Neuron (in vitro differentiated cells): ENCODE results near the genes NUDT2, MYORG and DNAJB5.

DNA sequence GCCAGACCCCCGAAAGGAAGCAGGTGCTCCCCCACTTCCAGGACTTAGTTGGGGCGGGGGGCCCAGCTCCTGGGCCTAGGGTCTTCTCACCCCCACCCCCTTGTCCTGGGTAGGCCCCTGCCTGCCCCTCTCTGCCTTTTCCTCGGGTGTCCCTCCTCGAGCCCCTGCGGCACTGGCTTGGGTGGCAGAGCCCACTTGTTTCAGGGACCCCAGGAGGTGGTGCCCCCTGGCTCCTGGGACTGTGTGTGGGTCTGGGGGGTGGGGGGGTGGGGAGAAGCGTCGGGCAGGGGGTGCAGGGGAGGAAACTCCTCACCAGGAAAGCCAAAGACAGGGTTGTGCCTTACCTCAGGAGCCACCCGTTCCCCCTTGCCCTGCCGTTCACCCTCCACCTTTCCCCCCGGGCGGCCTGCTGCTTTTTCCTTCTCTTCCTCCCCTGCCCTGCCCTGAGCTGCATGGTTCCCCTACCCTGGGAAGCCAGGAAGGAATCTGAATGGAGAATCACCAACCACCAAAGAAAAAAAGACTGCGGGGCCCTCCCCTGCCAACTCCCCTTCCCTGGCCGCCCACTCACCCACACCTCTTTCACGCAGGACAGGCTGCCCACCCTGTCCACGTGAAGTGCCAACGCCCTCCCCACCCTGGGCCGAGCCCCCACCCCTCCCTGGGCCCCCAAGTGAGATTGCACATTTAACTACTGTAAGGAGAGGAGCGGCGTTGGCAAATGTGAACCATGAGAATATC is 915 bp upstream of the NFX1 start:
- PRO-cap: no peak

DNA sequence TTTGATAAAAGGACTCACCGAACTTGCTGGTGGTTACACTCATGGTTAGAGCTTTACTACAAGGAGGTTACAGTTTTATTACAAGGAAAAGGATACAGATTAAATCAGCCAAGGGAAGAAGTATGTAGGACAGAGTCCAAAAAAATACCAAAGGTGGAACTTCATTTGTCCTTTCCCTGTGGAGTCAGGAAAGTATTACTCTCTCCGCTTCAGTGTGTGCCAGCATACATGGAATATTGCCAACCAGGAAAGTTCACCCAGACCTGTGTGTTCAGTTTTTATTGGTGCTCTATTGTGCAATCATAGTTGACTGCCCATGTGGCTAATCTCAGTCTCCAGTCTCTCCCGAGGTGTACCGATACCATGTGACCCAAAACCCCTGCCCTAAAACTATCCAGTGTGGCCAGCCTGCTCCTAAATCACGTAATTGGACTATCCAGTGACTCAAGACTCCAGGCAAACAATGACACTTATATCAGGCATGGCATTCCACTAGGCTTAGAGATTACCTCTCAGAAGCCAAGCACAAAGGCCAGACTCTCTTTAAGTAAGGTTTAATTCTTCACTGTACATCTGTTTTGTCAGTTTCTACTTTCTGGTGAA is 38.8 kb downstream of the NFX1 start:
- PRO-cap: no peak

GRCh38 chr9:33506565-33506941 is 17.5 kb upstream of the ANKRD18B start:
- PRO-cap: no peak

- PRO-cap: no peak
Observed at GRCh38 chr9:33721924-33722460, 73.4 kb upstream of the PRSS3 start.

GRCh38 chr9:33971458-33972172 is 77.1 kb downstream of the UBAP2 start:
- PRO-cap: no peak

DNA sequence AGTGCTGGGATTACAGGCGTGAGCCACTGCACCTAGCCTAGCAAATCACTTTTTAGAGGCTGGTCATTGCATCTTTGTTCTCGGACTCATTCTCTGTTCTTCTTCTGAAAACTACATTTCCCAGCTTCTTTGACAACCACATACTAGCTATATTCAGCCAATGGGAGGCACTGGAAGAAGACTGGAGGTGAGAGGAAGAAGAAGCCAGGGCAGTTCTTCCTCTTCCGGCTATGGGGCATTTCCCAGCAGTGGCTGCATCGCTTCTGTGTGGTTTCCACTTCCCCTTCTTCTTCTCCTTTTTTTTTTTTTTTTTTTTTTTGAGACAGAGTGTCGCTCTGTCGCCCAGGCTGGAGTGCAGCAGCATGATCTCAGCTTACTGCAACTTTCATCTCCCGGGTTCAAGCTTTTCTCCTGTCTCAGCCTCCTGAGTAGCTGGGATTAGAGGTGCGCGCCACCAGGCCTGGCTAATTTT is 7.1 kb upstream of the UBAP1 start:
- PRO-cap: no peak

- PRO-cap: no peak
Observed at GRCh38 chr9:34186401-34186764, 7.5 kb downstream of the UBAP1 start.

DNA sequence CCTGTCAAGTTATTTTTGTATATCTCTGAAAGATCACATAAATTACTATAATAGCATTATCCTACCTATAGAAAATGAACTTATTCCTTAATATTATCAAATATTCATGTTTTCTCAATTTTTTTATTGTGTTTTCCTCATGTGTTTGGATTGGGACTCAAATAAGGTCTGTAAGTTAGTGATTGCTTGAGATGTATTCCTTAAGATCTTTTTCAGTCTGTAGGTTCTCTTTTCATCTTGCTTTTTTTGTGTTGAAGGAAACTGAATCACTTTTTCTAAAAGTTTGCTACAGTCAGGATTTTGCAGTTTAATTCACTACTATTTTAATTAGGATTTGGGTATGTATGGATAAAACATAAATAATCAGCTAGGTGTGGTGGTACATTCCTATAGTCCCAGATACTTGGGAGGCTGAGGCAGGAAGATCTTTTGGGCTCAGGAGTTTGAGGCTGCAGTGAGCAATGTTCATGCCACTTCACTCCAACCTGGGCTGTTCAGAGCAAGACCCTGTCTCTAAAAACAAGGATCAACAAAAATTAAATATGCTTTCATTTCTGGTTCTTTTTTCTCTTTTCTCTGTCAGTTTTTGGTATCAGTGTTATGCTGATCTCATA is 24.1 kb downstream of the UBAP1 start:
- PRO-cap: no peak

- PRO-cap: no peak
Observed at GRCh38 chr9:34216930-34217486, 38.2 kb downstream of the UBAP1 start.

- PRO-cap: no peak
Observed at GRCh38 chr9:34256880-34257592, 72.0 kb downstream of the KIF24 start.

DNA sequence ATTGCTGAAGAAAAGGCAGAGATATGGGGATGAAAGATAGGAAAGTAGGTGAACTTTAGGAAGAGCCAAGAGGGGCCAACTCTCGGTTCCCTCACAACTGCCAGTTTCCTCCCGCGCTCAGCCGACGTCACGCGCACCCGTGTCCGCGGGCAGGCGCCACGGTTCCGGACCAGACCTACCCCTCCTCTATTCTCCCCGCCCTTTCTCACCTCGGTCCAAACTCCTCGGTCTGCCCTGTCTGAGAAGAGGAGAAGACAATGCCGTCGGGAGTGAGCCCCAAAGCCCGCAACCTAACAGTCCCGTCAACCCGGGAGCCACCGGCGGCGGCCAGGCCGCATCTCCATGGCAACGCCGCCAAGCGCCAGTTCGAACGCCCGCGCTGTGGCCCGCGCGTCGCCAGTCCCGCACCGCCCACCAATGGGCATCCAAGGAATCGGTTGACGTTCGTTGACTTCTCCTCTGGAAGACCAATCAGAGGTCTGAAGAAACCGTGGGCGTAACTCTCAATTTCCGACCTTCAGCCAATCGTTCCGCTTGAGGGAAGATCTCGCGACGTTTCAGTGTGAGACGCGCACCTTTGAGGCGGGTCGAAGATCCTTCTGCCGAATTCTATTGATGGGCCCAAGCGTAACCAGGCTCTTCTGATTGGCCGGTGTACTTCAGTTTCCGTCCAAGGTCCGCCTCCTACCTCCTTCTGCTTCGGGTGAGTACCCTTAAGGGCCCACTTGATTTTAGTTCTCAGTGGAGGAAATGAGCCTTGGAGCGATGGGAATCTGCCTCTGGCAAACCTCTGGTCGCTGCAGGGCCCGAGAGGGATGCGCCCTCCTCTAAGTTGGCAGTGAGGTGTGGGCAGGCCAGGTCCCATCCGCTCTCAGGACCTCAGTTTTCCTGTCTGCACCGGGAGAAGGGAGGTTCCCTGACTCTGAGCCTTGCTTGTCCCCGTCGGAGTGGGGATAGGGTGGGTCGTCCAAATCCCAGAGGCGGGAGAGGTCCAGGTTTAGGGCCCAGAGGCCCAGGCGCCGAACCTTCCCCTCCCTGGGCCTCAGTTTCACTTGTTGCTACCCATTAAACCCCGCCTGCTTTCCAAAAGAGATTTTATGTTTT is at the start of gene NUDT2:
TSS of gene NUDT2 (plus strand) at position 673 of the 1,104 bp plus-strand sequence.
- PRO-cap: bidirectional peak, plus-strand start at position 724 of the sequence, minus-strand start at position 344 of the sequence; unidirectional peak, plus-strand start at position 830 of the sequence; bidirectional peak, plus-strand start at position 882 of the sequence, minus-strand start at position 949 of the sequence

DNA sequence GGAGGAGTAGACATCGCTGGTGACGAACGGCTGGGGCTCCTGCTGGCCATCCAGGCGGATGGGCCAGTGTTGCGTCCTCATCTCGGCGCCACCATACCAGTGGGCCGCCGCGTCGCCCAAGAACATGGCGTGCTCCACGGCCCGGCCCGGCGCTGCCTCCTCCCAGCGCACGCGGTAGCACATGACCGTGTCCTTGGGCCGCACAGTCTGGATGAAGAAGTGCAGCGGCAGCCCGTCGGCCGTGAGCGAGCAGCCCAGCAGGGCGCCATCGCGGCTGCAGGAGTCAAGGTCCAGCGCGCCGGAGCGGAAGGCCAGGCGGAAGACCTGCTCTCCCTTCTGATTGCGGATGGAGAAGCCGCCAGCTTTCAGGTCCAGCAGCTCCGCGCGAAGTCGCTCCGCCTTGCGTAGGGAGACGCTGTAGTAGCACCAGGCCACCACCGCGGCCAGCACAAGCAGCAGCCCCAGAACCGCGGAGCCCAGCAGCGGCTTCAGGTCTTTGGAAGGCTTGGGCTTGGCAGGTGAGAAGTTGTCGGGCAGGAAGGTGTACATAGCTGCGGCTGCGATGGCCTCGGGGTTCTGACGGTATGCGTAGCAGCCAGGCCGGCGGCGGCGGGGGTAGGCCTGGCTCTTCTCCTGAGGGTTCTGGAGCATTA is 4.3 kb downstream of the MYORG start:
- PRO-cap: no peak

GRCh38 chr9:34376795-34377424 is at the start of gene MYORG:
TSS of gene MYORG (minus strand) at chr9:34376898.
- PRO-cap: bidirectional peak, plus-strand start at chr9:34377107, minus-strand start at chr9:34376865; bidirectional peak, plus-strand start at chr9:34377221, minus-strand start at chr9:34377131

- PRO-cap: no peak
Observed at GRCh38 chr9:34451065-34451851, 7.1 kb downstream of the FAM219A start.

- PRO-cap: bidirectional peak, plus-strand start at chr9:34560416, minus-strand start at chr9:34560350
Observed at GRCh38 chr9:34560190-34560736, 29.3 kb downstream of the CNTFR start.

GRCh38 chr9:34901318-34901594 is 5.7 kb upstream of the FAM205C start:
- PRO-cap: no peak

DNA sequence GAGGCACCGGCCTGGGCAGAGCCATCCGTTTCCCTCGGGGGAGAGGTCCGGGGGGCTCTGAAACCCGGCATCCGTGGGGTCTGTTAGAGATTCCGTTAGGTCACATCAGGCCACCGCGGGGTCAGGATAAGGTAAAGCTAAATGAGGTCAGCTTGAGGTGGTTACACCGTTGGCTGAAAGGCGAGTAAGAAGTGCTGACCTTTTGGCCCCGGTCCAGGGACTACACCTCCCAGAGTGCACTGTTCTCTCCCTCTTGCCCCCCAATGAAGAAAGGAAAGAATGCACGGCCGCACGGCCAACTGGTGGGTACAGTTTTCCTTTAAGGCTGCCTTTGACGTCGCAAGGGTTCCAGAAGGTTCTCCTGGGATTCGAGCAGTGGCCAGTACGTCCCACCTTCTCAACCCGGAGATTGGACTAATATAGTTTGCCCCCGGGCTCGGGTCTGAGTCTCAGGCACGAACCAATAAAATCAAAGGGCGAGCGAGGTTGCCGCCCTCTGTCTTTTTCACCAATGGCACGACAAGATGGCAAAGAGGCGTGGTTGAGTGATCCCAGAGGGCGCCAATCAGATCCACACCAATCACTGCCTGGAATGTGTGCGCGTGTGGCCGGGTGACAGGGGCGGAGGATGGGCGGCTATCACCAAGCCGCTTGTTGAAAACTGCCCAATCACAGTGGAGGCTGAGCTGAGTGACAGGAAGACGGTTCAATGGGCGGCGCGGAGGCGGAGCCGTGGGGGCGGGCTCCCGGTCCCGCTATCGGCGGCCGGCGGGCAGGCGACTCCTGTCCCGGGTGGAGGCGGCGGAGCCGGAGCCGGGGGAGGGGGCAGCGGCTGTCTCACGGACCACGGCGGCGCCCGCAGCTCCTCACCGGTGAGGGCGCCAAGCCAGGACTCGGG is at the start of gene DNAJB5:
TSS of gene DNAJB5 (plus strand) at position 786 of the 898 bp plus-strand sequence.
- PRO-cap: bidirectional peak, plus-strand start at position 568 of the sequence, minus-strand start at position 419 of the sequence; bidirectional peak, plus-strand start at position 786 of the sequence, minus-strand start outside the sequence

DNA sequence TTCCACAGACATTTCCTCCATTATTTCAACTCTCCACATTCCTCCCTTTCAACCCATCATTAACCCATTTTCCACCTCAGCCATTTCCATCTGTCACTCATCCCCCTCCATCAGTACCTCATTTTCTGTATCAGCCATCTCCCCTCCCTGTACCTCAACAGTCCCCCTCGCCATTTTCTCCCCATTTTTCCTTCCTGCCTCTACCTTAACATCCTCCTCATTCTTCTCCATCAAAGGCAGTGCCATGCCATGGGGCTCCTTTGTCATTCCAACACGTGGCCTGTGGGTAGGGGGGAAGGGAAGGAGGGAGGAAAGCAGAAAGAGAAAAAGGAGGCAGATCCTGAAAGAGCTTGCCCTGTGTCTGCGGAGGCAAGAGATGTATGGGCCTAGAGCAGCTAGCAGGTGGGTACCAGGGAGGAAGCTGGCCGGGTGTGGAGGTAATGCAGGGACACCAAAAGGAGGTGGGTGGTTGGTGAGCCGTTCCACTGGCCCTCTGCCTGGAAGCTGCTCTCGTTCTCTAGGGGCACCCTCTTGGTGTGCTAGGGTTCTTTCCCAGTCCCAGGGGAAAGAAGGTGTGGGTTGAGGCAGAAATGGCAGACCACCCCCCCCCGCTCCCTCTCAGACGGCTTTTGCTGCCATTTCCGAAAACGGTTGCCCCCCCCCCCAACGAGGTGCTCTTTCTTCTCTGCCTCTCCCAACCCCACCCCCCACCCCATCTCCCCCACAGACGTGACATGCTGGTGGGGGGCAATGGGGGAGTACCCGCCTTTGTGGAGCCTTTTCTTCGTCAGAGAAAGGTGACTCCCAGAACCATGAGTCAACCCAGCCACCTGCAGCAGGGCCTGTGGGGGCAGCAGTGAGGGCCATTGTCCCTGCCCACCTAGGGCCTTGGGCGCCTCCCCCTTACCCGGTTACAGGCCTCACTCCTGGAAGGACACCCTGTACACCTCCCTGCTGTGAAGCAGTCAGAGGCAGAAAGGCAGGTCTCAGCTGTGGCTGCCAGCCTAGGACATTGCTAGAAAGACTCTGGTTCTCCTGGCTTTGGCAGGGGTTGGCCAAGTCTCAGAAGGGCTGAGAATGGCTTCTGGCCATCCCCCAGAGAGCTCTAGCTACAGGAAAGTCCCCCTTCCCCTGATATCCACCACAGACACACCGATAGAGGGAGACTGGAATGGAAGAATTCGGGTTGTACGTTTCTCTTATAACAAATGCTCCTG is 1.9 kb downstream of the DNAJB5 start:
- PRO-cap: bidirectional peak, plus-strand start at position 942 of the sequence, minus-strand start at position 789 of the sequence

- PRO-cap: no peak
Observed at GRCh38 chr9:35026178-35026899, 15.7 kb upstream of the C9orf131 start.

GRCh38 chr9:35110368-35110852 is 5.3 kb downstream of the ATOSB start:
- PRO-cap: no peak